Left lung (tissue), 1 donor: ENCODE results near the genes H4C1, H3C2, H2AC4, H3C6 and H4C8.

GRCh38 chr6:25296777-25297169 lies 17.6 kb downstream of the CARMIL1 start:
- PRO-cap = no peak

DNA sequence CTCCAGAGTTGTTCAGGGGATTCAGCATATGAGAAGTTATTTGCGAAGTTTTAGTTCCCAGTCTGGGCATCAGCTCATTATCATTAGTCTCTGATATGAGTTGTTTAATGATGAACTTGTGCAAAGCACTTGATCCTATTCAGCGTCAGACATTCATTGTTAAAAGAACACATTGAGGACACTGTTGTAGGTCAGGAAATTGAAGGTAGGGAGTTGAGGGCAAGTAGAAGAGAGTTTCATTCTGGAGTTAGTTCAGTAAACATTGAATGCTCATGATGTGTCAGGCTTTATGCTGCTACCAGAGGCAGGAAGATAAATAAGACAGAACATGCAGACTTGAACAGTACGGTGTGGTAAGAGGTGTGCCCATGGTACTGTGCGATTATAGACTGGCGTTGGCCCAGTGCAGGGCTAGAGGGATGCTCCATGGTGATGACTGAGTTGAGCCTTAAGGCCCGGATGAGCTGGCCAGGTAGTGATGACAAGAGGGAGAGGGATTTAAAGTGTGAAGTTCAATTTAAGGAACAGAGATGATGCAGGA lies 50.7 kb downstream of the CARMIL1 start:
- PRO-cap = no peak

GRCh38 chr6:26021034-26021993 lies at the start of gene H4C1:
H4C1 (plus strand) TSS chr6:26021649.
- PRO-cap = bidirectional peak, plus-strand start at chr6:26021124, minus-strand start at chr6:26020767; bidirectional peak, plus-strand start at chr6:26021586, minus-strand start at chr6:26021446; bidirectional peak, plus-strand start at chr6:26021925, minus-strand start at chr6:26021822

- PRO-cap = bidirectional peak, plus-strand start at chr6:26026518, minus-strand start at chr6:26026331
Observed at GRCh38 chr6:26026060-26026627, 939 bp downstream of the H4C2 start.

GRCh38 chr6:26031146-26032162 lies at the start of gene H3C2:
H3C2 (minus strand) TSS chr6:26032099.
- PRO-cap = unidirectional peak, plus-strand start at chr6:26031233; unidirectional peak, minus-strand start at chr6:26032099

- PRO-cap = bidirectional peak, plus-strand start at chr6:26033782, minus-strand start at chr6:26033578
Observed at GRCh38 chr6:26032977-26033670, at the start of gene H2AC4. H2AC4 (minus strand) TSS chr6:26033618.

- PRO-cap = no peak
Observed at GRCh38 chr6:26052299-26053236, 3.7 kb downstream of the H1-2 start.

GRCh38 chr6:26122890-26123668 lies 647 bp downstream of the H2BC4 start:
- PRO-cap = bidirectional peak, plus-strand start at chr6:26123186, minus-strand start at chr6:26123193

- PRO-cap = no peak
Observed at GRCh38 chr6:26130002-26130534, 6.1 kb downstream of the H2AC6 start.

GRCh38 chr6:26166981-26167619 lies 9.2 kb downstream of the H2BC5 start:
- PRO-cap = no peak

GRCh38 chr6:26182977-26183524 lies 510 bp upstream of the H2BC6 start:
- PRO-cap = no peak

DNA sequence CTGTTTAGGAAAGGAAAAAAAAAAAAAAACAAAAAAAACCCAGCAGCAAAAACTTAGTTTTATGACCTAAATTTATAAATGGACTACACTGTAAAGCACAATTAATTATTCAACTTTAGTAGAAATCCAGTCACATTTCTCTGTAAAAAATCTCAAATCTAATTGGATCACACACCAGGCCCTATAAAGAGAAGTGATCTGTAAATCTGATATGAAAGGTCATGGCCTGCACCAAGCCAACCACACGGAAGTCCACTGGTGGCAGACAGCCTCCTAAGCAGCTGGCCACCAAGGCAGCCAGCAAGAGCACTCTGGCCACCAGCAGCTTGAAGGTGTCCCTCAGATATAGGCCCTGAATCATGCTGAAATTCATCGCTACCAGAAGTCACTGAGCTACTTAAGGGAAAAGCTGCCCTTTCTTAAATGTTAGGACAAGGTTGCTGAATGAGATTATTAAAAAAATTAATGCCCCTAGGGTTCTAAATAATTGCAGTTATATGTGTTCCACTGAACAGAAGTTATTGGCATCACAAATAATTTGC lies 2.2 kb downstream of the H2AC8 start:
- PRO-cap = no peak

GRCh38 chr6:26224779-26225556 lies at the start of gene H3C6:
H3C6 (plus strand) TSS chr6:26225135.
- PRO-cap = no peak

- PRO-cap = bidirectional peak, plus-strand start at chr6:26249791, minus-strand start at chr6:26249773; bidirectional peak, plus-strand start at chr6:26249965, minus-strand start at chr6:26249954
Observed at GRCh38 chr6:26249577-26250189, 752 bp downstream of the H3C7 start.

DNA sequence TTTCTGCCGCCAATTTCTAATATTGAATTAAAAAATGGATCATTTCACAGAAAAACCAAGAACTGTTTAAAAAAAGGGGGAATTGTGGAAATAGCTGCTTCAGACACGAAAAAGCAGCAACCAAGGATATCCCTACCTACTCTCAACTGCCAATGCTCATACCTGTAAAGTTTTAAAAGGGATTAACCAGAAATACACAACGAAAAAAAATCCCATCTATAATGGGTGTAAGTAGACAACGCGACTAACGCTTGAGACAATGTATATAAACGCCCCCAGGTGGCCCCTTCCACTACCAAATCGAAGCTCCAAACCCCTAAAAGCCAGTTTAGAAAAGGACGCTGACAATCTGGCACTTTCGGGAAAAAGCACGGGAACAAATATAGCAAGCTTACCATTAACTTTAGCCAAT lies 781 bp downstream of the H3C8 start:
- PRO-cap = no peak

DNA sequence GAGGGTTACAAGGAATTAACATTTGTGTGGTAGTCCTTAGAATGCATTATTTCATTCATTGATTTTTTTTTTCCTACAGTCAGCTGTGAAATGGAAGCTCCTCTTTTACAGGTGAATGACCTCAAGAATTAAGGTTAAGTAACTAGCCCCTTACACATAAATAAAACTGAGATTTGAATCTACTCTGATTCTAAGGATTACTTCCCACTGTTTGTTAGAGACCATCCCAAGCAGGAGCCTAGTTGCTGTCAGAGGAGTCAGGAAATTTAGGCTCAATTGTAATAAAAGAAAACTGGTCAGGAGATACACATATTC lies 1.8 kb downstream of the H2BC10 start:
- PRO-cap = no peak

DNA sequence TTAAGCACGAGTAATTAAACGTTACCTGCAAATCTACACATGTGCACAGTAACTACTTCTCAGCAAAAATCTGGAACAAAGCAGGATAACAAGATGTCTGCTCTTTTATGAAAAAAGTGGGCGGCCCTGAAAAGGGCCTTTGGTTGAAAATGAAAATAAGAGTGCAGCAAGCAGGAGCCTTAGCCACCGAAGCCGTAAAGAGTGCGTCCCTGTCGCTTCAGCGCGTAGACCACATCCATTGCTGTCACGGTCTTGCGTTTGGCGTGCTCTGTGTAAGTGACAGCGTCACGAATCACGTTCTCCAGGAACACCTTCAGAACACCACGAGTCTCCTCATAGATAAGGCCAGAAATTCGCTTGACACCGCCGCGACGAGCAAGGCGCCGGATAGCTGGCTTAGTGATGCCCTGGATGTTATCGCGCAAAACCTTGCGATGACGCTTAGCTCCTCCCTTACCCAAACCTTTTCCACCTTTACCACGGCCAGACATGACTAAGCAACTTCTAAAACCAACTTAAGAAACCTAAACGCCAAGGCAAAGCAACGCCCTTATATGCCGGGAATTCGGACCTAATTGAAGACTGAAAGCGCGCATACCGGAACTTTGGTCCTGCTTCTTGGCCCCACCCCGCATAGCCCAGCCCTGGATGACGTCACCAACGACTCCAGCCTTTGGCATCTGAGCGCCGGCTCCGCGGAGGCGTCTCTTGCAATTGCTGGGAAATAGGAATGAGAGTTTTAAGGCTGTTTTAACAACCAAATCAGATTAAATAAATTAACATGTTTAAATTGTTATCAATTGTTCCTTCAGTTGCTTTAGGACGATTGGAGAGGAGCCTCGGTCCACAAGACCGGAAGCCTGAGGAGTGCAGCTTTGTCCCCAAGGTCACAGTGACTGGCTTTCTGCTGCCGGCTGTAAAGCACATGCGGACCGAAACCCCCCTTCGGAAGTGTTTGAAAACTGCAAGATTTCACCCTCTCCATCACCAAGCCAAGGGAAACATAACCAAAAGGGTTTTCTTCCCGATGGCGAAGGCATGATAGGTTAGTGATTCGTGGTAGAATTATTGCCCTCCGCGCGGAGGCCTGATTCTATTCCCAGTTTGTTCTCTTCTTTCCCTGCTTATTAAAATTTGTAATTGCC lies at the start of gene H4C8:
H4C8 (minus strand) TSS at position 526 of the 1,145 bp plus-strand sequence.
- PRO-cap = bidirectional peak, plus-strand start at position 197 of the sequence, minus-strand start at position 233 of the sequence; bidirectional peak, plus-strand start at position 348 of the sequence, minus-strand start at position 313 of the sequence; bidirectional peak, plus-strand start at position 676 of the sequence, minus-strand start at position 577 of the sequence; bidirectional peak, plus-strand start at position 872 of the sequence, minus-strand start at position 894 of the sequence

- PRO-cap = unidirectional peak, minus-strand start at chr6:26311802; unidirectional peak, minus-strand start at chr6:26311824
Observed at GRCh38 chr6:26311554-26312099, 26.3 kb upstream of the H4C8 start.

DNA sequence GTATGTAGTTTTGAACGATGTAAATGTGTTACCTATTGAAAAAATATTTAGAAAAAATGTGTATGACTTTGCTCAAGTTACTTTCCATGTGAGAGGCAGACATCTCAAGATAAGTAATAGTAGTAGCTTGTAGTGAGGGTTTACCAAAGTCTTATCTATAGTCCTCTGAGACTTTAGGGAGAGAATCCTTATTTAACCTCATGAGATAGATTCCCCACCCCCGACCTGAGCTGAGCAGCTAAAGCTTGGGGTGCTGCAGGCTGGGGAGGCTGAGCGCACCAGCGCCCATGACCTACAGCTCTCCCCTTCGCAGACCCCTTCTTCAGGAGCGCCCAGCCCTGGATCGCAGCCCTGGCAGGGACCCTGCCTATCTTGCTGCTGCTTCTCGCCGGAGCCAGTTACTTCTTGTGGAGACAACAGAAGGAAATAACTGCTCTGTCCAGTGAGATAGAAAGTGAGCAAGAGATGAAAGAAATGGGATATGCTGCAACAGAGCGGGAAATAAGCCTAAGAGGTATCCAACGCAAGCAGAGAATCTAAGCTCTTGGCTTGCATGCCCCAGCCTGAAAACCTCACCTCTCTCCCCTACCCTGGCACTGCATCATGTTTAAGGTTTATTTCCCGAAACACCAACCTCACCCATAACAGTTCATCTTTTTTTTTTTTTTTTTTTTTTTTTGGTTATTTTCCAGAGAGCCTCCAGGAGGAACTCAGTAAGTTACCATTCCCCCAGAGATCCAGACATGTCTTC lies 7.8 kb downstream of the BTN3A2 start:
- PRO-cap = no peak

- PRO-cap = no peak
Observed at GRCh38 chr6:26474491-26474869, 16.7 kb downstream of the BTN2A1 start.